GM12892 (cell line): ENCODE results near the genes MAF and DYNLRB2.

- RRBS, result no CpG with 5 or more reads among the region's 10 CpGs
Observed at GRCh38 chr16:78461110-78461831, 361.8 kb downstream of the WWOX start.

- RRBS, result no CpG with 5 or more reads among the region's 4 CpGs
Observed at GRCh38 chr16:79051880-79052254, 548.7 kb downstream of the MAF start.

DNA sequence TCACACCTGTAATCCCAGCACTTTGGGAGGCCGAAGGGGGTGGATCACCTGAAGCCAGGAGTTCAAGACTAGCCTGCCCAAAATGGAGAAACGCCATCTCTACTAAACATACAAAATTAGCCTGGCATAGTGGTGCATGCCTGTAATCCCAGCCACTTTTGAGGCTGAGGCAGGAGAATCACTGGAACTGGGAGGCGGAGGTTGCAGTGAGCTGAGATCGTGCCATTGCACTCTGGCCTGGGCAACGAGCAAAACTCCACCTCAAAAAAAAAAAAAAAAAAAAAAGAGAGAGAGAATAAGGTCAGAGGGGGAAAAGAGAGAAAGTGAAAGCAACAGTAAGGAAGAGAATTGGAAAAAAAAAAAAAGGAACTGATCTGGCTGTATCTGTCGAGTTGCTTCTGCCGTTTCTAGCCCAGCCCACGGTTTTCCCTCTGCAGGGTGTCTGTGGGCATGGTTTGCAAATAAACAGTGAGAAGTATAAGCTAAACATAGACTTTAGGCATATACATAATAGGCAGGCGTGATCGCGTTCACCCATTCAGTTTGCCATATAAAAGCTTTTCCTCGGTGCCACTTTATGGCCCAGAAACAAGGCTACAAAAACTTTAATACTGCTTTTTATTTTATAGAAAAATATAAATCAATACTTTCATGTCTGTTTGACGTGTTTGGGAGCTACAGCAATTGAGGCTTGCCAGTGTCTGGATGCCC lies 436.8 kb downstream of the MAF start:
- RRBS, result no CpG with 5 or more reads among the region's 13 CpGs

DNA sequence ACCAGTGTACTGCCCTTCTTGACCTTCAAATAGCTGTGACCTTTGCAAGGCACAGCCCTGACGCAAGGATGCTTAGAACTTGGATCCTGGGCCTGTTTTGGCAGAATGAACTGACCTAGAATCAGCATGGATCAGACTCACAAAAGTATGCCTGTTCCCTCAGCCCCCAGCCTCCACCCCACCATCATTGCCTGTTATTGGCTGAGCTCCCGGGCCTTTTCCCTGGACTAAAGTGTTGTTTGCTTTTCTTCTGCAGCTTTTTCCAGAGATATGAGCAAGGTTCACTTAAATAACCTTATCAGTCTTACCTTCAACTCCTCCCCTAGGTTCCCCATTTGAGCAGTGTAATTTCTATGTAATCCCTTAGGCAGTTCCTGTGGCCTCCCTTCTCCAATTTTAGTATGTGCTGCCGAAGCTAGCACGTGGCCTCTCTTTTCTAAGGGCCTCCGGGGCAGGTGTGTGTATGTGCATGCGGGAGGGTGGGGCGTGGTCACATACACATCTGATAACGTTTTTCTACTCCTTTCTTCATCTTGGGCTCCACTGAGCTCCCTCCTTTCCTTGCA lies 347.3 kb downstream of the MAF start:
- RRBS, result no CpG with 5 or more reads among the region's 8 CpGs

GRCh38 chr16:79286838-79287558 lies 313.5 kb downstream of the MAF start:
- RRBS, result no CpG with 5 or more reads among the region's 19 CpGs

DNA sequence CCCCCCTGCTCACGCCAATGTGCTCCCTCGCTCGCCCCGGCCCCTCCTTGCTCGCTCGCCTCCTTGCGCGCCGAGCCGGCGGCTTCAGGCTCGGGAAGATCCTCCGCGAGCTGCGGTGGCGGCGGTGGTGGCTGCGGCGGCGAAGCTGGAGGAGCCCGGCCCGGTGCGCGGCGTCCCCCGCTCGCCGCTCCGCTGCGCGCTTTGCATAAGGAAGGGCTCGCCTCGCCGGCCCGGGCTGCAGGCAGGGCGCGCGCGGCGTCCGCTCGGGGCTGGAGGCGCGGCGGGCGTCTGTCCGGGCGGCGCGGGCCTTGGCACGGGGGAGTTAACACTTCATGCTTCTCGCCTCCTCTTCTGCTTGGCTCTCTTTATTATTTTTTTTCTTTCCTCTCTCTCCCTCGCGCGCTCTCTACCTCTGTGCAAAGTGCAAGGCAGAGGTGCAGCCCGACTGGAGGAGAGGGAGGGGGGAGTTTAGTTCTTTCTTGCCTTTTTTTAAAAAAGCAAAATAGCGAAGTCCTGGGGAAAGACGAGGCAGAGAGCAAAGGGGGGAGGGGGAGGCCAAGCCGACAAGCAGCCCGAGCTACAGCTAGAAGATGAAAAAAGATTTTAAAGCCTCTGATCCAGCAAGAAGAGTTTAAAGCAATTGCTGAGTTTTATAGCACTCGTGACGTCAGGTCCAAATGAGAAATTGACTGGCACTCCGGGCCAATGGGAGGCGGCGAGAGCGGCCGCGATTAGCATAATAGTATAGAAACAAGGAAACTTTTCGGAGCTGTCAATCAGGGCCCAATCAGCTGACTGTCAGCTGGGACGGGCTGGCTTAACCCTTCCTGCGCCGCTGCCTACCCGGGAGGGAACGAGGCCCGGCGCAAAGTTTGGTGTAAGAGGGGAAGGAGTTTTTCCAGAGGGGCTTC lies at the start of gene MAF:
MAF (minus strand) TSS at position 625 of the 911 bp plus-strand sequence.
- RRBS, result 5% methylated on average over 33 of the region's 76 CpGs

GRCh38 chr16:79601024-79601485 lies 518 bp upstream of the MAF start:
- RRBS, result 3% methylated on average over 14 of the region's 29 CpGs

DNA sequence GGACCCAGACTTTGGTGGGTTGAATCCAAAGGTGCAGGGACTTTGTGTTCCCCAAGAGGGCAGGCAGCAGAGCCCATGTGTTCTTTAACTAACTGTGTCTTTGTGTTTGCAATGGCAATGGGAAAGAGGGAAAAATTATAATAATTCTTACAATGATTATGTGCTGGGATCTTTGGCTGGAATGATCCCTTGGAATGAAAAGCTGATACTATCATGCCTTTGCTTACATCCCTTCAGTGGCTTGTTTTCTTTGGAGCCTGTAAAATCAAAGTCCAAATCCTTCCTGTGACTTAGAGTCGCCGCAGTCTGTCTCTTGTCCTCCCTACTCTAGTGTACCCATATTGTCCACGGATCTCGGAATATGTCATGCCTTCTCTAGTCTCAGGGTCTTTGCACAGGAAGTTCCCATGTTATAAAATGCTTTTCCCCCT lies 111.7 kb upstream of the MAF start:
- RRBS, result no CpG with 5 or more reads among the region's 4 CpGs

- RRBS, result no CpG with 5 or more reads among the region's 6 CpGs
Observed at GRCh38 chr16:79776351-79777104, 176.0 kb upstream of the MAF start.

DNA sequence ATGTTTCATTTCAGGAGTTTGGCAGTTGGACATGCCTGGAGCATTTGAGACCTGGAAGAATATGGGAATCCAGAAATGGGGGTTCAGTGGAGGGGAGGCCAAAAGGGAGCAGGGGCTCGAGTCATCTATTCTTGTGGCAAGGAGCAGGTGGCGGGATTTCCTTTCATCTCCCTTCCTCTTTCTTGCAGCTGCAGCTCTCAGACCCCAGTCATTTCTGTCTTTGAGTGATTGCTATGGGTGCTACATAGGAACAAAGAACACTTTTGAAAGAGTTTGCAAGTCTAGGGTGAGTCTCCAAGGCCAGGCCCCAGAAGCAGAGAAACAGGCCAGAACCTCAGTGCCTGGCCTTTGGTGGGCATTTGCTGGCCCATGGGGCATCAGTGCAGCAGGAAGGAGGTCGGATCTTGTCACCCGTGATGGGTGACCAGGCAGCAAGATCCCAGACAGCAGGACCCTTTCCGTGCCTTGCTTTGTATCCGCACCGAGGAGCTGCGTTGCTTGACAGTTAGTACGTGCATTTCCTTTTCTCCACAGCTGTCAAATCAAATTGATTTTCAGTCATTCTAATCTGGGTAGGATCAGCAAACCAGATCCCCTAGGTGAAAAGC lies 244.5 kb upstream of the MAF start:
- RRBS, result no CpG with 5 or more reads among the region's 9 CpGs

DNA sequence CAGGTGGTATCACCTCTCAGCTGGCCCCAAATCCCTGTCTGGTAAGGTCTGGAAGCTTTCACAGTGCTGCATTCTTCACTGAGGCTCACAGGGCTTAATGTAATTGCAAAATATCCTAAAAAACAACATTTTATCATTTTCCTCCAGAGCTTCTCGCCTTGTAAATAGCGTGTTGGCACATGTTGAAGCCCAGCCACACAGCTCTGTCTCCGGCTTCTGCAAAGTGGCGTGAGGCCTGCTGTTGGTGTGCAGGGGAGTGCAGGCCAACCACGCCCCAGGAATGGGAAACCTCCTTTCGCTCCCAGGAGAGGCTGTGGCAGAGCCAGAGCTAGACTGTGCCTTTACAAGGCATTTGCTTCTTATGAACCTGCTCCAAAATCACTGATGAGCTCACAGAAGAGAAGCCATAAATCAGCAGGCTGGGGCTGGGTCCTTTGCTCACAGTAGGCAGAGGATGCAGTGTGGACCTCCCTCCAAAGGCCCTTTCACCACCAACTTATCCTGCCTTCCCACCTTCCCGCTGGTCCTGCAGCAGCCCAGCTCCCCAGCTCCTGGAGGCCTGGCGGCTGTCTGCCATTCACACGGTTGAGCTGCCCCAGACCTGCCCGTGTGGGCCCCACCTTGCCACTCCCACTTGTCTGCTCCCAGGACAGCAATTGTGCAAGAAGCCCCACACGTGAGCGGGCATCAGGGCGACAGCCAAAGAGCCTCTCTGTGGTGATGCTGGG lies 248.3 kb upstream of the MAF start:
- RRBS, result no CpG with 5 or more reads among the region's 13 CpGs

- RRBS, result no CpG with 5 or more reads among the region's 1 CpG
Observed at GRCh38 chr16:80265616-80265901, 275.2 kb upstream of the DYNLRB2 start.

GRCh38 chr16:80507705-80508242 lies 33.0 kb upstream of the DYNLRB2 start:
- RRBS, result no CpG with 5 or more reads among the region's 5 CpGs

DNA sequence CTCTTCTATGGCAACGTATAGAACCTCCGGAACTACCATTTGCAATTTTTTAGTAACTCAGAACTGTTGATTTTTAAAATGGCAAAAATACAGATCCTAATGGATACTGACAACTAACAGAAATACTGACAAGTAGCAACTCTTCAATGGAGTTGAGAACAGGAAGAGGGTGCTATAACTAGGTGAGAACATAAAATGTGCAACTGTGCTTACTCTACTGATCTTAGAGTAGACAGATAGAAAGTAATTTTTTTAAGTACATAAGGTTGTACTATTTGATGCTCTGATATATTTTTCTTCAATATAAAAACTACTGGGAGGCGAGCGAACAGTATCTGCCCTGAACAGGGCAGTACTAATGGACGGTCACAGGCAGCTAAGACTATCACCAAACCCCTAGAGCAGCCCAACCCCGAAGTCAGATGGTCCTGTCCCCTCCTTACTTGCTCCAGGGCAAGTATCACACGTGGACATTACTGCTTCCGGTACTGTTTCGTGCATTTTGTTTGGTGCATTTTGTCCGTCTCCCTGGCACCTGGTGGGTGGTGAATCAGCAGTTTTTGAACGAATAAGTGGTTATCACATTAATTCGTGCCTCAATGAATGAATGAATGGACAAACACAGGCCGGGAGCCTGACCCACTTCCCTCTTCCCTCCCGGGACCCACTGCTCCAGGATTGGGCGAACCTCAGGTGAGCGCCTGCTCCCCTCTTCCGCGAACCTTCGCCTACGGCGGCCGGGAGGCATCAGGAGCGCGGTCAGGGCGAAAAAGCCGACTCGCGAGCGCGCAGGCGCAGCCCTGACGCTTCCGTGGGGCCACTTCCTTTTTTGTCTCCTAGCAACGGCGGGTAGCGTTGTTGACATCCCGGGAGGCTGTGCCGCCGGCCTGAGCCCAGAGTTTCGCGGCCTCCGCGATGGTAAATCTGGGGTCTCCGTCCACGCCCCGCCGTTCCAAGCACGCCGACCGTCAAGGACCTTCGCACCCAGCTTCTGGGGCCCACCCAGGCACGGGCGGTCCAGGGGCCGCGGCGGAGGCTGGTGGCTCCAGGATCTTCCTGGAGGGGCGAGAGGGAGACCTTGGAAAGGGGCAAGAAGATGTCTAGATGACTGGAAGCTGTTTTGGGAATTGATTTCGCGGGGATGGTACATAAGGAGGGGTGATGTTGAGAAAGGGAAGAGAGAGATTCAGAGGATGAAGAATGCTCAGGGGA lies at the start of gene DYNLRB2:
DYNLRB2 (plus strand) TSS at position 832 of the 1,212 bp plus-strand sequence.
- RRBS, result under 1% methylated on average over 8 of the region's 59 CpGs

GRCh38 chr16:80656572-80656864 lies 115.7 kb downstream of the DYNLRB2 start:
- RRBS, result no CpG with 5 or more reads among the region's 7 CpGs

- RRBS, result no CpG with 5 or more reads among the region's 15 CpGs
Observed at GRCh38 chr16:80937932-80938825, 68.5 kb downstream of the CMC2 start.

GRCh38 chr16:81133433-81134042 lies 37.3 kb upstream of the GCSH start:
- RRBS, result no CpG with 5 or more reads among the region's 14 CpGs

- RRBS, result no CpG with 5 or more reads among the region's 3 CpGs
Observed at GRCh38 chr16:81260995-81261384, 22.5 kb downstream of the BCO1 start.

DNA sequence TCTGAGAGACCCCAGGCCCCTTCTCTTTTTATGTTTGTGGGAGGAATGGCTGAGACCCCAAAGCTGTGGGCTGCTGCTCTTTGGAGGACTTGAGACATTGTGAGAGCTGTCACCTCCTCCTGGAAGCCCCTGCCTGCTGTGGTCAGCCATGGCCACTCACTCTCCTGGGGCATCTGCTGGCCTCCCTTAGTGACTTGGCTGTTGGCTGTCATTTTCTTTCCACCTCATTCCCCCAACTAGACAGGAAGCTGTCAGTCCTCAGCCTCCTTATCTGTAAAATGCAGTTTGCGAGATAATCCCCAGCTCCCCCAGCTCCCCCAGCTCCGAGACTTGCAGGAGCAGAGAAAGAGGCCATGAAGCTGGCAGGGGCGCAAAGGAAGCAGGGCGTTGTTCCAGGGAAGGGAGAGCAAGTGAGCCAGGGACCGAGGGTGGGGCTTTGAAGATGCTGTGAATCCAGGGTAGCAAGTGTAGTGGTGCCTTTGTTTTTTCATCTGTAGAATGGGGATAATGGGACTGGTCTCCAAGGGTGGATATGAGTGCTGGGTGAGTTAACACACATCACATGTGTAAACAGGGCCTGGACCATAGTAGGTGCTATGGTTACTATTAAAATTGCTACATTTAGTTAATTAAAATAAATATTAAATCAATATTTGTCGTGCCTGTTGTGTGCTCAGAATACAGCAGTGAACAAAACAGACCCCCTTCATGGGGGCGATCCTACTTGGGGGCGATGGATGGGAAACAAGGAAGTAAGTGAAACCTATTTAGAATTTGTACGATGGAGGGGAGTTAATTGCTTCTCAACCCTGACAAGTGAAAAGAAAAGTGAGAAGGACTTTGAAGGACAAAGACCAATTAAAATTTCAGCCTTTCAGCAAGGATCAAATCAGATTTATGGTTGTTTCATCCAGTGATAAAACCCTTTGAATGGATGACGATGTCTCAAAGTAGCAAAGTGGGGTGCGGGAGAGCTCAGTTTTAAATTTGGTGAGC lies 51.3 kb downstream of the CMIP start:
- RRBS, result no CpG with 5 or more reads among the region's 11 CpGs

GRCh38 chr16:81546624-81547294 lies 102.2 kb downstream of the CMIP start:
- RRBS, result 89% methylated on average over 3 of the region's 23 CpGs